SJSA1 (cell line): ENCODE results near the gene PROP1.

- RAMPAGE, long total RNA = no peak
These were observed 2.2 kb upstream of the PFN3 start for GRCh38 chr5:177402386-177403271.

DNA sequence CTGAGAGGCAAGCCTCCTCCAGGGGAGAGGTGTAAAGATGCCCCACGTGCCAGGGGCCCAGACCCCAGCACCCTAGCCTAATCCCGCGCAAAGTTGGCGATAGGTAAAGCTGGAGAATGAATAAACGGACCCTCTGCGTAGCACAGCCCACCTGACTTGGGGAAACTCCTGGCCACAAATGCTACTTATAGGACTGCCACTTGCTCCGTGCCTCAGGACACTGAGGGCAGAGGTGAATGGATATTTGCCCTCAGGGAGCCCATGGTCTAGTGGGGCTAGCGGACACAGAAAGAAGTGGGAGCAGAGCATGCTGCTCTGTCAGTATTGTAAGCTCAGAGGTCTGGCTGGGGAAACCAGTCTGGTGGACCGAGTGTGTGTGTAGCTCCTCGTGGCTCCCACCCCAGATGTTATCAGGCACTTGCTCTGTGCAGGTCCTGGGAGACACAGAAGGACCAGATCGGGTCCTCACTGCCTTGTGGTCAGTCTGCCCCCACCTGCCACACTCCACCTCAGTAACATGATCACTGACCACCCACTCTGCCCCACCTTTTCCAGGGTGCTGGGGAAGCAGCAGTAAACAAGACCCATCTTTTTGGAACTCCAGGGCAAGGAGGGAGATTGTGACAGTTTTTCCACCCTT, 841 bp downstream of the GRK6 start:
- RAMPAGE, long total RNA = no peak

DNA sequence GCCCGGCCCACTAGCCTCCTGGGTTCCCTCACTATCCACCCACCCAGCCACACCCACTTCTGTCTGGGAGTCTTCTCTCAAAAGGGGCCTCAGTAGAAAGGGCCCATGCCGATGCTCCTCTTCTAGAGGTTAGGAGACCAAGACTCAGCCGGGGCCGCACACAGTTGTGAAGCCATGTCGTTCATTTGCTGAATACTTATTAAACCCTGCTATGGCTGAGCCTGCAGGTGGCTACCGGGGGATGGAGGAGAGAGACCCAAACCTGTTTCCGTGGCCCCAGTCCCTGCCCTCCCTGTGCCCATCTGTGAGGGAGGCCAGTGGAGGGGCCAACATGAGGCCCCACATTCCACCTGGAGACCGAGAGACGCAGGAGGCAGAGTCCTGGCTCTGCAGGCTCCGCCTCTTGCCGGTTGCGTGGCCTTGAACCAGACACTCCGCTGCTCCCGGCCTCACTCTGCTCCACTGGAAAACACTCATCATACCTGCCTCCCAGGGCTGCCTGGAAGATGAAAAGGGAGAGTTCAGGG, 8.7 kb downstream of the GRK6 start:
- RAMPAGE, long total RNA = no peak

- RAMPAGE, long total RNA = no peak
These were observed 6.2 kb upstream of the PRR7 start for GRCh38 chr5:177440002-177441294.

DNA sequence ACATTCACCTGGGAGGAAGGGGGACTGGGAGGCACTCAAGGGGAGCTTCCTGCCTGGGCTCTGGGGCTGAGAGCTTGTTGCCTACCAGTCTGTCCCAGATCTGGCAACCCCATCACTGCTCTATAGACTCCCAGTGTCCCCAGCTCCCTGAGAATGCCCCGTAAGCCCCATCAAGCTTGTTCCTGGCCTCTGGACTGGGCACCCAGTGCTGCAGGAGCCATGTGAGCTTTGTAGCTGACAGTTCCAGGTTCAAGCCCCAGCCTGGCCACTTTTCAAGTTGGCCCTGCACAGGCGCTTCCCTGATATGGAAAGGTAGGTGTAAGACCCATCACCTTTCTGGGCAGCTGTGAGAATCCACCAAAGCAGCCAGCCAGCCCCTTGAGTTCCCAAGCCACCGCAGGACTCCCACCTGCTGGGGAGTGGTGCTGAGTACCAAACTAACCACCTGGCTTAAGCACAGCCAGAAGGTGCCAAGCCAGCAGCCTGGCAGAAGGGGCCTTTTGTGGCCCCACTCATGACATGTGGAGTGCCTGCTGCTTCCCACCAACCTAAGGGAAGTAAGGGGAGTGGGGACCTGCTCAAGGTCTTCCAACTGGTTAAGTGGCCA, 3.0 kb upstream of the PRR7 start:
- RAMPAGE, long total RNA = no peak

- RAMPAGE, long total RNA = no peak
These were observed 10.1 kb downstream of the PRR7 start for GRCh38 chr5:177456796-177457046.

DNA sequence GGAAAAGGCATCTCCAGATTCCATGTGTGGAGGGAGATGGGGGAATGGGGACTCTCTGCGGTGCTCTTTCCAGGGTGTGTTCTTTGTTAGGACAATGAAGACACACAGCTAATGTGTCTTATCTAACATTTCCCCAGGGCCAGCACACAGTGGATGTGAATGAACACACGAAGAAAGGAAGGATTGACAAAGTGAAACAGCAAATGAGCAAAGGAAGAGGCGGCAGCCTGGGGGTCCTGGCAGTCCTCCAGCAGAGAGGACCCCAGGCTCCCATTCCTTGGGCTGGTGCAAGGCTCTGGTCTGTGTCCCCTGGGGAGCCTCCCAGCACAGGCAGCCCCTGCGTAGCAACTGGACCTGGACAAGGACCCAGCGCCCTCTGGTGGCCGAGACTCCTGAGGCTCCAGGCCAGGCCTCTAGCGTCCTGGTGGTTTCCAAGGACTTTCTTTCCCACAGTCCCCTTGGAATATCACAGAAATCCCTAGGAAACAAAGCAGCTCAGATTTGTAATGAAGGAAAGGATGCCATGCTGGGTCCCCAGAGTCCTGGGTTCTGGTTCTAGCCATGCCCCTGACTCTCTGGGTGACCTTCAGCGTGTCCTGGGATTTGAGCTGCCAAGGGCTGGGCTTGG, 3.5 kb upstream of the PDLIM7 start:
- RAMPAGE, long total RNA = no peak

DNA sequence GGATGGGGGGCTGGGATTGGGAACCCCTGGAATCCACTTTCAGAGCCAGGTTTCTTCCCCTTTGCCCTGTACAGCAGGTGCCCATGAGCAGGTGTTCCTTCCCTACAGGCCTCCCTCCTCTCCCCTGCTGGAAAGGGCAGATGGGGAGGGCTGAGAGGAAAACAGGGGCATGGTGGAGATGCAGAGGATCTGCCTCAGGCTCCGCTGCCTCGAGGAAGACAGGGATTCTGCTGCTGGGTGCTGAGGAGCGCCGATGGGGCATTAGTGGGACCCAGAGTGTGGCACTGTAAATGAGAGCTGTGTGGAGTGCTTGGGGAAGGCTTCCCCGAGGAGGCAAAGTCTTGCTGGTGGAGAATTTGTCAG, 12.1 kb downstream of the B4GALT7 start:
- RAMPAGE, long total RNA = no peak

GRCh38 chr5:177693813-177694132, 93.8 kb downstream of the B4GALT7 start:
- RAMPAGE, long total RNA = no peak

GRCh38 chr5:177930015-177931121, 65.7 kb downstream of the PROP1 start:
- RAMPAGE, long total RNA = no peak

GRCh38 chr5:177944292-177944737, 51.7 kb downstream of the PROP1 start:
- RAMPAGE, long total RNA = no peak

DNA sequence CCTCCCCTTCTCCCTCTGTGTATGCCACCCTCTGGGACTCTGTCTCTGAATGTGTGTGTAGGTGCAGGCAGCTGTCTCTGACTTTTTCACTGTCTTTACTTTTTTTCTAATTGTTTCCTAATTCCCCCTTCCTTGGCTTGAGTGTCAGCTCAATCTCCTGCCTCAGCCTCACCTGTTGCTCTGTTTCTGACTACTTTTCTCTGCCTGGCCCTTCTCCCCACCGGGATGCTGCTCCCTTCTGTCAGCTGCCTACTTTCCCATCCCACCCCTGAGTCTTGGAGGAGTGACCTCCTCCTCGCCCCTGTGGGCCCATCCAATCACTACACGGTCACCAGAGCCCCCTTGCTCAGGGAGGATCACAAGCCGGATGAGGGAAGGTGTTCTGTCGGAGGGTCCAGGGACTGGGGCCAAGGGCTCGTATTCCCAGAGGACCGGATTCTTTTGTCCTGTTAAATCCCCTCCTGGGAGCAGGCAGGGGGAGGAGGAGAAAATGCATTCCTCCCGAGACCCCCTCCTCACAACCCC, at the start of gene PROP1:
TSS of gene PROP1 (minus strand) at position 229 of the 525 bp plus-strand sequence.
- RAMPAGE, long total RNA = no peak

GRCh38 chr5:178126236-178127174, 4.3 kb upstream of the RMND5B start:
- RAMPAGE, long total RNA = no peak

DNA sequence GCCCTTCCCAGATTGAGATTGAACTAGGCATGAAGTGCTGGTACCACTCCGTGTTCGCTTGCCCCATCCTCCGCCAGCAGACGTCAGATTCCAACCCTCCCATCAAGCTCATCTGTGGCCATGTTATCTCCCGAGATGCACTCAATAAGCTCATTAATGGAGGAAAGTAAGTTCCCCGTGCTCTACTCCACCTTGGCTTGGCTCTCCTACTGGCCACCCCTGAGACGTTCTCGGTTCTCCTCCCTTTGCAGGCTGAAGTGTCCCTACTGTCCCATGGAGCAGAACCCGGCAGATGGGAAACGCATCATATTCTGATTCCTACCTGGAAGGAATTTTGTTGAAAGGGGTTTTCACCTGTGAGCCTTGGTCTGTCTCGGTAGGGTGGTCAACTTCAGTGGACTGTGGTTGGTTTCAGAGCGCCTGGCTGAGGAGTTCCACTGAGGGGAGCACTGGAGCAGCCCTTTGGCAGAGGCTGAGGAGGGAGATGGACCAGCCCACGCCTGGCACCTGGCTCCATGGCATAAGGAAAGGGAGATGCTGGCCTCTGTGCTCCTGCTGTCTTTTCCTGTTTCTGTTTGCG, 5.9 kb downstream of the NHP2 start:
- RAMPAGE, long total RNA = no peak

DNA sequence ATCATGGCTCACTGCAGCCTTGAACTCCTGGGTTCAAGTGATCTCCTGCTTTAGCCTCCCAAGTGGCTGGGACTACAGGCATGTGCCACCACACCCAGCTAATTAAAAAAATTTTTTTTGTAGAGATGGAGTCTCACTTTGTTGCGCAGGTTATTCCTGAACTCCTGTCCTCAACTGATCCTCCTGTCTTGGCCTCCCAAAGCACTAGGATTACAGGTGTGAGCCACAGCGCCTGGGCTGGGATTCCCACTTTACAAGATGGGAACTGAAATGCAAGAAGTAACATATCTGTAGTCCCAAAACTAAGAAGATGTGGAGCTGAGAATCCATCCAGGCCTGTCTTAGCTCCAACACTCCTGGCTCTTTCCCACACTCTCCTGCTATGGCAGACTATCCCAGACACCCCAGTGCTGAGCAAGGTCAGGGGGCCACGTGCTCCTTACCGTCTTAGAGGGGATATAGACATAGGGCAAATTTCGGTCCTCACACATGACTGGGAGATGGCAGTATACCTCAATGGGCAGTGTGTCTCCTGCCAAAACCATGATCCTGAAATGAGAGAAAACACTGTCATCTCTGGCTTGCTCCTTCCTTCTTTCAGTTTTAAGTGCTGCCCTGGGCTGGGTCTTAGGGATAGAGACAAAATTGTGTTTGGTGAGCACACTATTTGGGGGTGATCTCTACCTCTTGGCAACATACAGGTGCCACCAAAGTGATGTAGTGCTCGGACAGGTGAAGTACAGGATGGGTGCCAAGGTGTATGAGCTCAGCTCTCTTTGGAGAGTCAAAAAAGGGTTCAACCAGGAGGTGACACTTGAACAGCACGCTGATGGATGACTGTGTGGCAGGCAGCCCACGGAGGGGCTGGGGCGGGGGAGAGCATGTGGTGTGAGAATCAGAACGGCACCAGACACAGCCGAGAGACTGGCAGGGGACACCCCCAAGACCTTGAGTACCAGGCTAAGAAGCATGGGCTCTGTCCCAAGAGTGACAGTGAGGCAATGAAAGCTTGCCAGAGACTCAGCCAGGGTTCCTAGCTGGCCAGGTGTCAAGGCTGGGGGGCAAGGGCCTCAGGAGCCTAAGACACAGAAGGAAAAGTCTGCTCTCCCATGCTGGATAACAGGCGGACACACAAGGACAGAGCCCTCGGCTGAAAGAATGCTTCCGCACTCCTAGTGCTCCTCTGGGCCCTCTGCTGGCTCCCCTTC, 2.8 kb downstream of the NHP2 start:
- RAMPAGE, long total RNA = no peak

DNA sequence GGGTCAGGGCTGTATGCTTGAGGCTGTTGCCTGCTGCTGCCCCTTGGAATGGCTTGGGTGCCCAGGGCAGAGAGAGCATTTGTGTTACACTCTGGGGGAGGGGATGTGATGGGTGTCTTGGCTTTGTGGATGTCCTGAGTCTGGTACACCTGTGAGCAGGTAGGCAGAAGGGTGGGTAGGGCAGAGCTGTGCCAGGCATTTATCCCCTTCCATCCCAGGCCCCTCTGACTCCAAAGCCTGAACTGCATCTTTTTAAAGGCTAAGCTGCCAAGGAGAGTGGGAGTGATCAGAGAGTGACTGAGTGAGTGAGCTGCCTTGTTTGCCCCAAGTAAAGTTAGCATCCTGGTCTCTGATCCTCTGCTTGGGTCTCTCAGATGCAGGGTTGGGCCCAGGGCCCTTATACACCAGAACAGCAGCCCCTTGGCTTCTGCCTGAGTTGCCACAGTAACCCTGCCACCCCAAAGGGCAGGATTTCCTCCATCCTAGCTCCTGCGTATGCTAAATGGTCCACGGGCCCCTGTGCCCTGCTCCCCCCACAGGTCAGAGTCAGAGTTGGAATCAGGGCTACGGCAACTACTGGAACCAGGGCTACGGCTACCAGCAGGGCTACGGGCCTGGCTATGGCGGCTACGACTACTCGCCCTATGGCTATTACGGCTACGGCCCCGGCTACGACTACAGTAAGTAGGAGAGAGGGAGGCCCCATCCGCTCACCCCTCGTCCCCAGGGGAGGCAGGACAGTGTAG, 5.4 kb downstream of the HNRNPAB start:
- RAMPAGE, long total RNA = no peak

DNA sequence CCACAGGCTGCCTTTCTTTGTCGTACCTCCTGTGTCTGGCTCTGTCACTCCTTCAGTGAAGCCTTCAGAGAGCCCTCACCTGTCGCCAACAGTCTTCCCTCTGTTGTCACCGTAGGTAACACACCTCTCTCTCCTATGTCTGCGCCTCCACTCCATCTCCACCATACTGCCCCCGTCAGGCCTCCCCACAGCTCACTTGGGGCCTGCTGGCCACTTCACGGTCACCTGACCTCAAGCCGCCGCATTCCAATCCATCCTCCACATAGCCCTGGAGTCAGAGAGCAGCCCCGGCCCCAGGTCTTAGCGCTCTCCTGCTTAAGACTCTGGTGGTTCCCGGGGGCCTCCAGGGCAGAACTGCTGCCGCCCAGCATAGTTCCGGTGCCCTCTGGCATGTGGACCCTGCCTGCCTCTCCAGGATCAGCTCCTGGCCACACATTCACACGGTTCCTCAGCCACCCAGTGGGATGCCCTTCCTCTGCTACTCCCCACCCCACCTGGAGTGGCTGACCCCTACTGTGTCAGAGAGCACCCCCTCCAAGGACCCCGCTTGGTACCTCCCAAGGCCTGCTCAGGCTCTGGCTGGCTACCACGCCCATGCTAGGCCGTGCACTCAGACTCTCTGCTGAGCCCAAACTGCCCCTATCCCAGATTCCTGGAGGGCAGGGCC, 8.8 kb downstream of the PHYKPL start:
- RAMPAGE, long total RNA = no peak

DNA sequence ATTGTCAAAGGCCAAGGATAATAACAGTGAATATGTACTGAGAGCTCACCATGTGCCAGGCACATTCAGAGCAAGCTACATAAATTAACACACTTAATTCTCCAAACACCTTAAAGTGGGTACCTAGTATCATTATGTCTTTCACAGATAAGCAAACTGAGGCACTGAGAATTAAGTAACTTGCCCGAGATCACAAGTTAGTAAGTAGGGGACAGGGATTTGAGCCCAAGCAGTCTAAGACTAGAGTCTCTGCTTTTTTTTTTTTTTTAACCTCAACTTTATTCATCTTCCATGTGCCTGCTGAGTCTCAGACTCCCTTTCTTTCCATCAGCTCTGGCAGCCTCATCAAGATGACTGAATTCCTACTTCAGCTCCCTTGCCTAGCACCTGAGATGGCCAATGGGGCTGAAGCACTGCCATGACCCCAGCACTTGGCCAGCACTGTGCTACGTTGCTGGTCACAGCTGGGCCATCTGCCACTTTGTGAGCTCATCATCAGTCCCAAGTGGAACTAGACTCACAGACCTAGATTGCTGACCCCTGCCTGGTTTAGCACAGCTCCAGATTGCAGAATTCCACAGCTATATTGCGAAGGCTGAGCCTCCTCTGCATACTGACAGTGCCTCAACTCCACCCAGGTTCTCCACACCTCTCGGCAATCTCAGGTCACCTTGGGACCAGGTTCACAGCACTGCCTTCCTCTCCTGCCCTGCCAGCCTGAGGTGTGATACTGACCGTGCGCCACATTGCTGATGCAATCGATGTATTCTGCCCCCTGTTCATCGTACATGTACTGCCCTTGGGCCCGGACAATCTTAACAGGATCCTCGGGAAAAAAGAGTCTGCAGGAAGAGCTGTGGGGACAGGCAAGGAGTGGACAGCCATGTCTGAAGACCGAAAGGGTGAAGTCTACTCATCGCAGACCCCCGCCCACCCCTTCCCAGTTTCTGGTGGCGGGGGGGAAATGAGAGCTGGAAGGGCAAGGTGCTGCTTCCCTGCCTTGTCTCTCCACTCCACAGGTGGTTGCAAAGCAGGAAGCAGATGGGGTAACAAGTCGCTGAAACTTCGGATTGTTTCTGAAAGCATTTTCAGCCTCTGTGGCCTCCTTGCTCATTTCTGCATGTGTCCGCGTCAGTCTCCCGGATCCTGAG, 1.6 kb downstream of the PHYKPL start:
- RAMPAGE, long total RNA = no peak

DNA sequence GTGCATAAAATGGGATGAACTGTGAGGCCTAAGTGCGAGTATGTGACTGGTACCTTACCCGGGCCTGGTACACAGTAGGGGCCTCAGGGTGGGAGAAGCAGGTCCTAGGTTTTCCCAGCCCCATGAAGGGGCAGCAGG, 243 bp upstream of the PHYKPL start:
- RAMPAGE, long total RNA = no peak

- RAMPAGE, long total RNA = no peak
These were observed 45.7 kb downstream of the COL23A1 start for GRCh38 chr5:178544472-178544999.